Hair follicular keratinocyte (primary cell): ENCODE measurements around a stretch of chr17.

DNA sequence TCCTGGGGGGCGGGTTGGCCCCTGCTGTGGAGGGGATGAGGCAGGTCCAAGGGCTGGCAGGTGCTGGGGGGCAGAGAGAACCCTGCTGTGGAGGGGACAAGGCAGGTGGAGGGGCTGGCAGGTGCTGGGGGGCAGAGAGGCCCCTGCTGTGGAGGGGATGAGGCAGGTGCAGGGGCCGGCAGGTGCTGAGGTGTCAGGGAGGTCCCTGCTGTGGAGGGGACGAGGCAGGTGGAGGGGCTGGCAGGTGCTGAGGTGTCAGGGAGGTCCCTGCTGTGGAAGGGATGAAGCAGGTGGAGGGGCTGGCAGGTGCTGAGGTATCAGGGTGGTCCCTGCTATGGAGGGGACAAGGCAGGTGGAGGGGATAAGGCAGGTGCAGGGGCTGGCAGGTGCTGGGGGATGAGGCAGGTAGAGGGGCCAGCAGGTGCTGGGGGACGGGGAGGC lies 31.2 kb downstream of the ZNF750 start:
- RAMPAGE, long total RNA = no peak

DNA sequence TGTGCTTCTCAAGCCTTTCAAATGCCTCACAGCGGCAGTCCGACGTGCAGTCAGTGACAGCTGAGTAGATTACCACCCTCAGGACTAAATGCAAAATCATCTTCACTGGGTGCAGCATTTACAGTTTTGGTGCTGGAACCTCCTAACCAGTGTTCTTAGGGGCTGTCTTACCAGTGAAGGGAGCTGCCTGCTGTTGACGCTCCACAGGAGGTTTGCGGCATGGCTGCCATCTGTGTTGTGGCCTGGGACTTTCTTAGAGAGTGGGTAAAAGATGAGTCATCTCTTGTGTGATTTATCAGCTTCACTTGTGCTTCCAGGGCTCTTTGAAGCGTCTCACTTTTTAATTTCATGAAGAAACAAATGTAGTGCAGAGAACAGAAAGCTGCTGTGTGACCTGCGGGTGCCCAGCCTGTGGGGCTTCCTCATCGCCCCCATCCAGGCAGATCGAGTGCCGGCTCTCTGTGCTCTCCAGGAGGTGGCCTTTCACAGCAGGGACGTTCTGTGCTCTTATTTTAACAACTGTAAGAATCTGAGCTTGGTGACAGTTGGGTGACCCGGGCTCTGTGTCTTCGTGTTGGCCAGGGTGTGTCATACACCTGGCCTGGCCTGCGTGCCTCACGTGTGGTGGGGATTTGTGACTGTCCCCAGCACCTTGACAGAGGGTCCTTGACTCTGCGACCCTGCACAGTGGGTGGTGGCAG lies 24.2 kb upstream of the ZNF750 start:
- RAMPAGE, long total RNA = no peak

DNA sequence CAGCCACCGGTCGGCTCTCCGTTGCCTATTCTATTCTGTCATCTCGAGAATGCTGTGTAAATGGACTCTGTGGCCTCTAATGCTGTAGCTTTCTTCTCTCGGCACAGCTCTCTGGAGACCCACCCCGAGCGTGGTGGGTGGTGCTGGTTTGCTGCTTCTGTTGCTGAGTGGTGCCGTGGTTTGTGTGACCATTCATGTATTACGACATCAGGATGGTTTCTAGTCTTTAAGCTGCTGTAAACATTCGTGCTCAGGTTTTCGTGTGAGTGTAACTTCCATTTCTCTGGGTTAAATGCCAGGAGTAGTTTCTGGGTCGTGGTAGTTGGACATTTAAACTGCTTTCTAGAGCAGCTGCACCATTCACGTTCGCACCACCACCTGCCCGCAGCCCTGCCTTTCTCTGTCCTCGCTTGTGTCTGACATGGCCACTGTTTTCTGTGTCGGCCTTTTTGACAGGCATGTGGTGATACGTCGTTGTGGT lies 47.6 kb upstream of the ZNF750 start:
- RAMPAGE, long total RNA = no peak

DNA sequence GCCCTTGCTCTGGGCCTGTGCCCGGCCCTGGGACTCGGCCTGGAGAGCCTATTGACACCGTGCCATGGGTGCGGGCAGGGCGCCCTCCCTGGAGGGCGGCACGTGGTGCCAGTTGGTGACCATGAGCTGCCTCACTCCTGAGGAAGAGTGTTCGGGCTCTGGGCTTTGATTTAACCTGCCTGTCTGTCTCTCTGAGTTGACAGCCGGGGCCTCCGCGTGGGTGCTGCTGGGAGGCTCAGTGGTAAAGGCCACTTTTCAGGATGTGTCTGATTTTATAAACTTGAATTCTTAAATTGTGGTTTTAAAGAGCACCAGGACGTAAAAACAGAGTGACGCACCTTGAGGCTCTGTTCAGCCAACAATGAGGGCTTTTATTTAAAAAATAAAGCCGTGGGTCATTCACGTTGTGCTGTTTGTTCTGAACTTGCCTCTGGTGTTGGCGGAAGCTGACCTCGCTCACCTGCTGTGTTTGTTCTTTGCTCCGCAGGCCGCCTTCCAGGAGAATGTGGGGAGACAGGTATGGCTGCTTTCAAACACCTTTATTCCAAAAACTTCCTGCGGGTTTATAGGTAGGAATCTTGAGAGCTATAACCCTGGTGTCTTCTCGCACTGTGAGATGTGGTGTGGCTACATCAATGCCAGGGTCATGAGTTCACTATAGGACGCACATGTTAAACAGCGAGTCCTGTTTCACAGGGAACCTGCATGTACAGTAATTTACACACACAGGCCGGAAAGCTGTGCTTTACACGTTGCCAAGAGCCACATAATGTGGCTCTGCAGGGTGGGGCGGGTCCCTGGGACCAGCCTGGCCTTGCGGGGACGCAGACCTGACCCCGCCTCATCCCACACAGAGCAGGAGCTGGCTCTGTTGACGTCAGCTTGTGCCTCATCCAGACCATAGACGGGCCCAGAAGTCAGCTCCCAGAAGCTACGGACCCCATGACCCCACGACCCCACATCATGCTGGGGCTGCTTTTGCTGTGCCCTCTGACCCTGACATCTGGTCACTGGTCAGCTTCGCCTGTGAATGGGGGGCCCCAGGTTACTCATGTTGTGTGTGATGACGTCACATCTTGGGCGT lies 49.7 kb upstream of the ZNF750 start:
- RAMPAGE, long total RNA = no peak

- RAMPAGE, long total RNA = no peak
These were observed 69.8 kb upstream of the ZNF750 start for GRCh38 chr17:82909092-82910461.

- RAMPAGE, long total RNA = no peak
These were observed 72.7 kb upstream of the ZNF750 start for GRCh38 chr17:82912321-82913104.

GRCh38 chr17:83073322-83074303 lies 5.8 kb upstream of the METRNL start:
- RAMPAGE, long total RNA = no peak

- RAMPAGE, long total RNA = no peak
These were observed 440 bp downstream of the METRNL start for GRCh38 chr17:83079794-83080303.

GRCh38 chr17:83081678-83082380 lies 2.4 kb downstream of the METRNL start:
- RAMPAGE, long total RNA = no peak

DNA sequence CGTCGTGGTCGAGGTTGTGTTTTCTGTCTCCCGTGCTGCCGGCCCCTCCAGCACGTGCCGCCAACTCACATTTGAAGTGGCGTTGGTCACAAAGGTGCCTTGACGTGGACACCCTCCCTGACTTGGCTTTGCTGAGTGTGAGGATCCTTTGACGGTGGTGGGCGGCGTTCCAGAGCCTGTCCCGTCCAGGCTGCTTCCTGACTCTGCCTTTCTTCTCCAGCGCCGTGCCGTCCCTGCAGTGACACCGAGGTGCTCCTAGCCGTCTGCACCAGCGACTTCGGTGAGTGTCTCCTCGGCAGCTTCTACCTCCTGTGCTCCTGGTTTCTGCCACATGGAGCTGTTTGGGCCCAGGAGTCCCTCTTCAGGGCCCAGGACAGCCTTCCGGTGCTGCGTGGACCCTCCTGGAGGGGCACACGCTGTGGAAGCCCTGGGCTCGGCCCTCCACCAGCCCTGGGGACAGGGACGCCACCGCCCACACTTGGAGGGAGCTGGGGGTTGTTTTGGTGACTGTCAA lies 13.6 kb downstream of the METRNL start:
- RAMPAGE, long total RNA = no peak

- RAMPAGE, long total RNA = no peak
These were observed 46.5 kb downstream of the METRNL start for GRCh38 chr17:83125908-83126242.

GRCh38 chr17:83152998-83153848 lies 73.8 kb downstream of the METRNL start:
- RAMPAGE, long total RNA = no peak

DNA sequence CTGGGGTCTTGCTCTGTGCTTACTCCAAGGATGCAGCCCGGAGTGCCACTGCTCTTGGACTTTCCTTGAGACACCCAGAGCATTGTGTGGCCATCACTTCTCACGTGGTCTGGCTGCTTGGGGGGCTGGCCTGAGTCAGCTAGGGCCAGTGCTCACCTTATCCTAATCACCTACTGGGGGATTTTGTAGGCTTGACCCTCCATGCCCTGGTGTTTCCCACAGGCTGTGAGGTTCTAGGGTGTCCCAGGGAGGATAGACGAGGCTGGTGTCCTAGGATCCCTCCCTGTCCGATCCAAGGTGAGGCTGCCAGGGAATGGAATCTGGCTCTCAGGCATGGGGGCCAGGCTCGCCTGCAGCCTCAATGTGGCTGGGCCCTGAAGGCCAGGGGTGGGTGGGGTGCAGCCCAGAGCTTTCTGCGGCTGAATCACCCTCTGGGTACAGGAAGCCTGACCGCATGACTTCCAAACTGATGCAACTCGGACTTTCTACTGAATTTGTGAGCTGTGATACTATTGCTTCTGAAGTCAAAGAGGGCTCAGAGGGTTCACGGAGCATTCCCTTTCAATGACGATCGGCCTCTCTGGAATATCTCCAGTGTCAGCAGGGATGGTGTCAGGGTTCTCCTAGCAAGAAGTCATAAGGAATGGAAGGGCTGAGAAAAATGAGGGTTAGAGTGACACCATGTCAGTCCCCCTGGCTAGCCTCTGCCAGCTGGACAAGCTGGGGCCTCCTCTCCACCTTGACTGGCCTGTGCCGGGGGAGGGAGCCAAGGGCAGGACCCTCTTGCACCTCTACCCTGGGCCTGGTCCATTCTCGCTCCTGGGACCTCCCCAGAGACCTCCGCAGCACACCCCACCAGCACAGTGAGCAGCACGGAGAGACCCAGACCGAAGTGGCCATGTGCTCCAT lies 123.7 kb downstream of the METRNL start:
- RAMPAGE, long total RNA = no peak